NALM6 (cell line): ENCODE results near the genes RFPL4AL1, NLRP13 and ZNF460.

DNA sequence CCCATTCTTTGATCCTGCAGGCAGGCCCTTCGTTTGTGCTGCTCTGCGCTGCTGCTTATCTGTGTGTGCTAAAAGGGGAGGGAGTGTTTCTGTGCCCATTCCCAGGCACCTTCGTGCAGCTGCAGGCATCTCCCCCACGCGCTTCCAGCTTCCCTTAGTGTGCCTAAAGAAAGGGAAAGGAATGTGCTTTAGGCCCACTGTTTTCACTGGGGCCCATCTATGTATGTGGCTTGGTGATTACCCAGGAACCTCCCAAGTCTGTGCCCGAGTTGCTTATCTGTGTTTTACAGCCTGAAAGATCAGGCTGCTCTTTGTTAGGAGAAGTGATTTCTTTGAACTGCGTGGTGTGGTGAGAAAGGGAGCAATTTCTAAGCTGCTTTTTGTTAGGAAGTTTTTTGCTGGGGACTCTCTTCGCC, 27.2 kb downstream of the EPN1 start:
- PRO-cap = no peak

- PRO-cap = no peak
Observed at GRCh38 chr19:55768926-55769272, at the start of gene RFPL4AL1. Gene RFPL4AL1 (plus strand): TSS chr19:55769118.

- PRO-cap = no peak
Observed at GRCh38 chr19:55809225-55809927, 22.4 kb downstream of the NLRP11 start.

GRCh38 chr19:55932067-55932510, at the start of gene NLRP13:
Gene NLRP13 (minus strand): TSS chr19:55932336.
- PRO-cap = no peak

DNA sequence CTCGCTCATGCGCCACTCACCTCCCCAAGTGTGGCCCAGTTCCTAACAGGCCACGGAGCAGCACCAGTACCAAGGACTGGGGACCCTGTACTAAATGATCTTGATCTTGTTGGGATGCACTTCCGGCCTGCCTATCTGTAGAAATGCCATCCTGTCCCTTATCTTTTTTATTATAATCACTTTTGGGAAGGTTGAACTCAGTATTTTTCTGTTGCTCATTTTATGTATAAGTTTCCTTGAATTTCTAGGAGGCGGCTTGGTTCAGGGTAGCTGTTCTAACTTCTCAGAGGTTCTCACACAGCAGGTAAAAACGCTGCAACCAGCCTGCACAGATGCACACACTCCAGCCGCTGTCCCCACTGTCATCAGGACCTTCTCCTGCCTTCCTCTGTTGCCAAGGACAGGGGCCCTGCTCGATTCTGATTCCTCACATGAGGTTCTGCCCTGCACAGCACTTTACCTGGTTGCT, 25.8 kb downstream of the ZNF787 start:
- PRO-cap = no peak

DNA sequence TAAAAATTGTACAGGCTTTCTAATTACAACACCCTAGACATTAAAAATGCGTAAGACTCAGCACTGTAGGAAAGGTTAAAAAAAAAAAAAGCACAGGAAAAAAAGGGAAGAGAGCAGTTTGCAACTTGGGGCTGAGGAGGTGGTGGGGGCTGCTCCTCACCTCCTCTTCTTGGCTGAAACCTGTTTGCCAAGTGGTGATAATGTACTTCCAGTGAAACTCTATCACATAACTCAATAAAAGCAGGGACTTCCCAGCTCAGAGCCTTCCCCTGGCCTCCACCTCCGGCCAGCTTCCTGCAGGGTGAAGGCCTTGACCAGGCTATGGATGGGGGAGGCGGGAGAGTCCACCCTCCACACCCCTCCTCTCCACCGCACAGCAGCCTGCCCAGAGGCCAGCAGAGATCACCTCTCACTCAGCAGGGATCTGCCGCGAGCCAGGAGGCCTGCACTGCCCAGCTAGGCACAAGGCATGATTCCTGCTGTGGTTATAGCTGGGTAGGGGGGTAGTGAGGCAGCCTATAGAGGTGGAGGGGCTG, 10.6 kb downstream of the ZNF787 start:
- PRO-cap = no peak

DNA sequence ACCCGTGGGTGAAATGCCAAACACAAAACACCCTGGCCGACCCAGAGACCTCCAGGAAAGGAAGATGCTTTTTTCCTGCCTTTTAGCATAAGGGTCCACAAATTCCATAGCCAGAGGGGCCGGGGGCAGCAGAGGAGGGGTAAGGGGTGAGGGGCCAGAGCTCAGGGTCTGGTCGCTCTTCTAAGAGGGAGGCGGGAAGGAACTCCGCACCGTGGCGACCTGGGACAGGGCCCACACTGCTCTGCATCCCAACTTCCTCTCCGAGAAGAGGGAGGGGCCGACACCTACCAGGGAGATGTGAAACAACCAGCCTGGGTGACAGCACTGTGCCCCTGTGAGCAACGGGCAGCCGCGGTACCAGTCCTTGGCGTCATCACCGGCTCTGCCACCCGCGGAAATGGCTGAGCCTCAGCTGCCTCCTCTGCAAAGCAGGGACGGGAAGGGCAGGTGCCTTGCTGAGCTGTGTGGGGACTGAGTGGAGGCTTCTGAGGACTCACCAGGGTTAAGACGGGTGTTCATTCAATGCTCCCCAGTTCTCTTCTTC, 9.6 kb downstream of the ZNF787 start:
- PRO-cap = bidirectional peak, plus-strand start at position 424 of the sequence, minus-strand start at position 241 of the sequence

DNA sequence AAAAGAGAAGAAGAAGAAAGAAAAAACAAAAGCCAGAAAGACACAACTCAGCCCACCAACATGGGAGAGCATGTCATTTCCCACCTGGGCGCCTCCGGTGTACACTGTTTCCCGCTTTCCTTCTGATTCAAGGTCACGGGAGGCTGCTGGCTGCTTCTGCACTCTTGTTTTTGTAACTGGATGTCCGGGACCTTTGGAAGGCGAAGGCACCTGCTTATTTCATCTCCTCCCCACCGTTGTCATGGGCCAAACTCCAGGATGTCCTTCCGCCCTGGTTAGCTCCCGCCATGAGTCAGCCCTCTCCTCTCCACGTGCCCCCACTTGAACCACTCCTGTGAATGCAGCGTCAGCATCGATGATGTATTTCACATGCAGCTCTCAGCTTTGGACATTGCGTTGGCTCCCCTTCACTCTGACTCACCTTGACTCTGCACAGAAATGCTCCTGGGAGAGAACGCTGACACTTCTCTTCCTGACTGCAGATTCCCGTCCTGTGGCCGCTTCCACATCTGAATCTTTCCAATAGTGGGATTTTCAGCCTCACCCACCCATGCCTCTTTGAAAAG, 5.6 kb upstream of the GALP start:
- PRO-cap = no peak

GRCh38 chr19:56283691-56284467, 11.3 kb downstream of the EDDM13 start:
- PRO-cap = no peak

- PRO-cap = no peak
Observed at GRCh38 chr19:56367831-56368660, 25.3 kb downstream of the ZNF582 start.

DNA sequence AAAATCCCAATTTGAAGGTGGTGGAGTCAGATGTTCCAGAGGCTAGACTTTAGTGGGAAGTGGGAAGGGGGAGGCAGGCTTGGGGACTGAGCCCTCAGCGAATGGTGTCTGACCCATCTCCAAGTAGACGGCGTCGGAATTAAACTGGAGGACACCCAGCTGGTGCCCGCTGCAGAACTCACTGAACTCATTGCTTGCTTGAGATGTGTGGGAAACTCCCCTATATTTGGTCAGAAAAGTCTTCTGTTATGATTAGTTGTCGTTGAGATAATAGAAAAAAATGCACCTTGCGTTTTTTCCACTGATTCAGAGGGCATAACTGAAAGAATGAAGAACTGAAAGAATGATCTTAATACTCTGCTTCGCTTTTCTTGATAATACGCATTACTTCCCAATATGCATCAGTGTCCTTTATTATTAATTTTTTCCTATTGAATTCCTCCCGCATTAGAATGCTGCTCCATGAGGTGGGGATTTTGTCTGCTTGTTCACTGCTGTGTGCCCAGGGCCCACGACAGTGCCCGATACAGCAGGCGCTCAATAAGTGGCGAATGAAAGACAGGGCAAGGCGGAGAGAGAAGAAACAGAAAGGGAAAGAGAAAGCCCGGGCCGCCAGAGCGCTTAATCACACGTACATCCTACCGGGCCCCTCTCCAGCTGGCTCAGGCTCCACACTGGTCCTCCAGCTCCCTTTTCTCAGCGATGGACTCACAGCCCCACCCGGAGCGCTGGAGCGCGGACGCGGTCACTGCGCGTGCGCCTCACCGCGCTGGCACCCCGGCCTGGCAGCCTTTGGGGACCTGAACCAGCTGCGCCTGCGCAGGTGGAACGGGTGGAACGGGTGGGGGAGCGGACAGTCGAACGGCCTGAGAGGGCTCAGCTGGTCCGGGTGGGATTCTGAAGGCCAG, 611 bp upstream of the ZNF583 start:
- PRO-cap = bidirectional peak, plus-strand start at position 820 of the sequence, minus-strand start at position 750 of the sequence

GRCh38 chr19:56508309-56508958, 779 bp downstream of the ZNF471 start:
- PRO-cap = no peak

GRCh38 chr19:56966811-56967432, 126.4 kb upstream of the PEG3 start:
- PRO-cap = no peak

GRCh38 chr19:57232911-57233363, 2.1 kb downstream of the AURKC start:
- PRO-cap = no peak

- PRO-cap = no peak
Observed at GRCh38 chr19:57239977-57240290, 498 bp upstream of the ZNF805 start.

GRCh38 chr19:57279345-57280197, 714 bp upstream of the ZNF460 start:
- PRO-cap = bidirectional peak, plus-strand start at chr19:57279967, minus-strand start at chr19:57279869

- PRO-cap = bidirectional peak, plus-strand start at chr19:57280485, minus-strand start at chr19:57280304; bidirectional peak, plus-strand start at chr19:57280798, minus-strand start at chr19:57280688
Observed at GRCh38 chr19:57280198-57280902, at the start of gene ZNF460. Gene ZNF460 (plus strand): TSS chr19:57280485.

DNA sequence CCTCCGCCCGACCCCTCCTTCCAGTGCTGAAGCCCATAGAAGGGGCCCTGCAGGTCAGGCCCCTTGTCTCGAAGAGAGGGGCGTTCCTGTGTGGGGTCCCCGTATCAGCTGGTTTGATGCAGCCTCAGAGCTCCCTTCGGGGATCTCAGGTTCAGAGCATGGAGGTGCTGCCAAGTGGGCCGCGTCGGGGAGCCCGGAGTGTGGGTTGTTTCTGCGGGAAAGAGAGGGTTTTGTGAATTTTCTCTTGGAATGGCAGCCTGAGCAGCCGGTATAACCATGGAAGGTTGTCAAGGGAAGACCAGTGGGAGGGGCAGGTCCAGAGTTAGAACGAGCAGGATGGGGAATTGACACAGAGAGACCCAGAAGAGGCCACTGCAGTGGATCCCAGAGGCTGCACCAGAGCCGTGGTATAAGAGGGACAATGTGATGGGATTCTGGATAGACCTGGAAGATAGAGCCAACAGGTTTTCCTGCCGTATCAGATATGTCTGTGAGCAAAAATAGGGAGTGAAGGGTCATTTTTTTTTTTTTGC, 448 bp downstream of the TRAPPC2B start:
- PRO-cap = no peak

DNA sequence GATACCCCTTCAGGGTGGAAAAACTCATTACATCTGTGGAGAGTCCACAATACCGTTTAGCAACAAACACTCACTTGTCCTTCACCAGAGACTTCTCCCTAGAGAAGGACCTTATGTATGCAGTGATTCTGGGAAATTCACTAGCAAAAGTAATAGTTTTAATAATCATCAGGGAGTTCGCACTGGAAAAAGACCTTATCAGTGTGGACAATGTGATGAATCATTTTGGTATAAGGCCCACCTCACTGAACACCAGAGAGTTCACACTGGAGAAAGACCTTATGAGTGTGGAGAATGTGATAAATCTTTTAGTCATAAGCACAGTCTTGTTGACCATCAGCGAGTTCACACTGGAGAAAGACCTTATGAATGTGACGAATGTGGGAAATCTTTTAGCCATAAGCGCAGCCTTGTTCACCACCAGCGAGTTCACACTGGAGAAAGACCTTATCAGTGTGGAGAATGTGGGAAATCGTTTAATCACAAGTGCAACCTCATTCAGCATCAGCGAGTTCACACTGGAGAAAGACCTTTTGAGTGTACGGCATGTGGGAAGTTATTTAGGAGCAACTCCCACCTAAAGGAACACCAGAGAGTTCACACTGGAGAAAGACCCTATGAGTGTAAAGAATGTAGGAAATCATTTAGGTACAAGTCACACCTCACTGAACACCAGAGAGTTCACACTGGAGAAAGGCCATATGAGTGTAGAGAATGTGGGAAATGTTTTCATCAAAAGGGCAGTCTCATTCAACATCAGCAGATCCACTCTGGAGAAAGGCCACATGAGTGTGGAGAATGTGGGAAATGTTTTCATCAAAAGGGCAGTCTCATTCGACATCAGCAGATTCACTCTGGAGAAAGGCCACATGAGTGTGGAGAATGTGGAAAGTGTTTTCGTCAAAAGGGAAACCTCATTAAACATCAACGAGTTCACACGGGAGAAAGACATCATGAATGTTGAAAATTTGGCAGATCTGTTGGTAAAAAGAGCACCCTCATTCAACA, 7.4 kb downstream of the ZNF776 start:
- PRO-cap = no peak

DNA sequence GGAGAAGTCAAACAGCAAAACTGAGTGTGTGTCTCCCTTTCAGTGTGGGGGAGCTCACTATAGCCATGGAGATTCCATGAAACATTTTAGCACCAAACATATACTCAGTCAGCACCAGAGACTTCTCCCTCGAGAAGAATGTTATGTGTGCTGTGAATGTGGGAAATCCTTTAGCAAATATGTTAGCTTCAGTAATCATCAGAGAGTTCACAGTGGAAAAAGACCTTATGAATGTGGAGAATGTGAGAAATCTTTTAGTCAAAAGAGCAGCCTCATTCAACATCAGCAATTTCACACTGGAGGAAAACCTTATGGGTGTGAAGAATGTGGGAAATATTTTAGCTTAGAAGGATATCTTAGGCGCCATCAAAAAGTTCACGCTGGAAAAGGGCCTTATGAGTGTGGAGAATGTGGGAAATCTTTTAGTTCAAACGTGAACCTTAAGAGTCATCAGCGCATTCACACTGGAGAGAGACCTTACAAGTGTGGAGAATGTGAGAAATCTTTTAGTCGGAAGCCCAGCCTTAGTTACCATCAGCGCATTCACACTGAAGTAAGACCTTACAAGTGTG, 8.3 kb upstream of the ZNF587 start:
- PRO-cap = no peak